ENCODE measurements around the gene NSMF.

DNA sequence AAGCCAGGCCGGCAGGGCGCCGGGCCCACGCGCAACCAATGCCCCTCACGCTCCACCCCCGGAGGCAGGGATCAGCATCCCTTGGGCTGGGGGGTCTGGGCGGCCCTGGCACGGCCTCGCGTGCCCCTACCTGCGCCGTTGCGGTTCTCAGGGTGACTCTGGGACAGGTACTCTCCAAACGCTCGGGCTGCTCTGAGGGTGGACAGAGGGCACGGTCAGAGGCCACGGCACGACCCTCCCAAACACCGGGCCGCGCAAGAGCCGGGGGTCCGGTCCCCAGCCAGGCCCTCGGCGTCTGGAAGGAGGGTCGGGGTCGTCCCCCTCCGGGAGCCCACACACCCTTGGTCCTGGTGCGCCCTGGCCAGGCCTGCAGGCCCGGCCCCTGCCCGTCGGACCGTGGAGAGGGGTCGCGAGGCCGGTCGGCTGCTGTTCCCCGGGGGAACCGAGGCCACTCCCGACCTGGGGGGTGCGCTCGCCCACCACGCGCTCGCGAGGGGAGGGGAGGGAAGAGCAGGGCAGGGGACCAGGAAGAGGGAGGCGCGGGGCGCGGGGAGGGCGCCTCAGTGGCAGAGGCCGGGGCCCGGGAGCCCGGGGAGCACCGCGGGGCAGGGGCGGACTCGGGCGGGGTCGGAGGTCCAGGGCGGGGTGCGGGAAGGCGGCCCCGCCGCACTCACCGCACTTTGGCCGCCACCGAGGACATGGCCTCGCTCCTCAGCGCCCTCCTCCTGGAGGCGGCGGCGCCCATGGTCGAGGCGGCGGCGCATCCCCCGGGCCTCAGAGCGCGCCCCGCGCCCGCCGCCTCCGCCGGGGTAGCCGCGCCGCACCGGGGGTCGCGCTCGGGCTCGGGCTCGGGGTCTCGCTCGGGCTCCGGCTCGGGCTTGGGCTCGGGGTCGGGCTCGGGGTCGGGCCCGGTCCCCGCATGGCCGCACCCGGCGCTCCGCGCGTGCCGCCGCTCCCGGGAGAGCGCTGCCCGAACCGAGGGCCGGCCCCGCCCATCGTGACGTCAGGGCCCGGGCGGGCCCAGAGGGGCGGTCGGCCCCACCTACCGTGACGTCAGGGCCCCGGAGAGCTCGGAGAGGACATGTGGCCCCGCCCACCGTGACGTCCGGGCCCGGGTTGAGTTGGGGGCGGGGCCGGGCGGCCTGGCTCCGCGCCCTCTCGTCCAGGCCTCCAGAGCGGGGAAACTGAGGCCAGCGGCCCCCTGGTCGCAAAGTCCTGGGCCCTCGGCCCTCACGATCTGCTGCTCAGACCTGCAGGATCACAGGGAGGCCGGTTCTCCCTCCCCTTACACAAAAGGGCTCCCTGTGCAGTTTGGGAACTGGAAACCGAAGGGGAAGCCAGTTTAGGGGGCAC lies at the start of gene NSMF:
NSMF (minus strand) TSS at position 977 of the 1,353 bp plus-strand sequence.
- PRO-cap = bidirectional peak, plus-strand start at position 1,101 of the sequence, minus-strand start at position 973 of the sequence

- PRO-cap = no peak
These were observed 2.8 kb upstream of the NSMF start for GRCh38 chr9:137461587-137462604.

GRCh38 chr9:137497837-137498435 lies 38.8 kb upstream of the NSMF start:
- PRO-cap = no peak

DNA sequence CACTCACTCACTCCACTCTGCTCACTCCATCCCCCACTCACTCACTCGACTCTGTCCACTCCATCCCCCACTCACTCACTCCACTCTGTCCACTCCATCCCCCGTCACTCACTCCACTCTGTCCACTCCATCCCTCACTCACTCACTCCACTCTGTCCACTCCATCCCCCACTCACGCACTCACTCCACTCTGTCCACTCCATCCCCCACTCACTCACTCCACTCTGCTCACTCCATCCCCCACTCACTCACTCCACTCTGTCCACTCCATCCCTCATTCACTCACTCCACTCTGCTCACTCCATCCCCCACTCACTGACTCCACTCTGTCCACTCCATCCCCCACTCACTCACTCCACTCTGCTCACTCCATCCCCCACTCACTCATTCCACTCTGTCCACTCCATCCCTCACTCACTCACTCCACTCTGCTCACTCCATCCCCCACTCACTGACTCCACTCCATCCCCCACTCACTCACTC lies 32.2 kb downstream of the PNPLA7 start:
- PRO-cap = no peak

DNA sequence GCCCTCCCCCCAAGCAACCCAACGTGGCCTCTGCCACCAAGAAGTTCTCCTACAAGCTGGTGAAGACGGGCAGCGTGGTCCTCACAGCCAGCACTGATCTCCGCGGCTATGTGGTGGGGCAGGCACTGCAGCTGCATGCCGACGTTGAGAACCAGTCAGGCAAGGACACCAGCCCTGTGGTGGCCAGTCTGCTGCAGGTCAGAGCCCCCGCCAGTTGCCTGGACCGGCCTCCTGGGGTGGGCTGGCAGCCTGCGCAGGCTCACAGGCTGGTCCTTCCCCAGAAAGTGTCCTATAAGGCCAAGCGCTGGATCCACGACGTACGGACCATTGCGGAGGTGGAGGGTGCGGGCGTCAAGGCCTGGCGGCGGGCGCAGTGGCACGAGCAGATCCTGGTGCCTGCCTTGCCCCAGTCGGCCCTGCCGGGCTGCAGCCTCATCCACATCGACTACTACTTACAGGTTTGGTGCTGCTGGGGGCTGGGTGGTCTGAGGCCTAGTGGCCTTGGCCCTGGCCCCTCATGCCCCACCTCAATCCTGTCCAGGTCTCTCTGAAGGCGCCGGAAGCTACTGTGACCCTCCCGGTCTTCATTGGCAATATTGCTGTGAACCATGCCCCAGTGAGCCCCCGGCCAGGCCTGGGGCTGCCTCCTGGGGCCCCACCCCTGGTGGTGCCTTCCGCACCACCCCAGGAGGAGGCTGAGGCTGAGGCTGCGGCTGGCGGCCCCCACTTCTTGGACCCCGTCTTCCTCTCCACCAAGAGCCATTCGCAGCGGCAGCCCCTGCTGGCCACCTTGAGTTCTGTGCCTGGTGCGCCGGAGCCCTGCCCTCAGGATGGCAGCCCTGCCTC lies 4.6 kb upstream of the EHMT1 start:
- PRO-cap = no peak

DNA sequence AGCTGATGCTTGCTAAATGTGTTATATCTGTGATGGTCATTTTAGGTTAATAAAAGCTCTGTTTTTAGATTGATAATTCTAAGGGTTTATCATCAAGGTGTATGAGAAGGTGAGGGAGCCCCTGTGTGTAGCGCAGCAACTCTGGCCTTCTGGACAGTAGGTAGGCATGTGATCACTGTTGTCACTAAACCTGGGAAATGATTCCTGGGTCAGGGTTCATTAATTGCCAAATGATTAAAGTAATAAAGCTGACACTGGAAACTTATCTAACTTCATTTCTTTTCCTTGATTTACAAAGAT lies 2.2 kb downstream of the EHMT1 start:
- PRO-cap = no peak

- PRO-cap = no peak
These were observed 120.4 kb upstream of the CACNA1B start for GRCh38 chr9:137757117-137757554.

GRCh38 chr9:137757647-137758163 lies 119.9 kb upstream of the CACNA1B start:
- PRO-cap = no peak

DNA sequence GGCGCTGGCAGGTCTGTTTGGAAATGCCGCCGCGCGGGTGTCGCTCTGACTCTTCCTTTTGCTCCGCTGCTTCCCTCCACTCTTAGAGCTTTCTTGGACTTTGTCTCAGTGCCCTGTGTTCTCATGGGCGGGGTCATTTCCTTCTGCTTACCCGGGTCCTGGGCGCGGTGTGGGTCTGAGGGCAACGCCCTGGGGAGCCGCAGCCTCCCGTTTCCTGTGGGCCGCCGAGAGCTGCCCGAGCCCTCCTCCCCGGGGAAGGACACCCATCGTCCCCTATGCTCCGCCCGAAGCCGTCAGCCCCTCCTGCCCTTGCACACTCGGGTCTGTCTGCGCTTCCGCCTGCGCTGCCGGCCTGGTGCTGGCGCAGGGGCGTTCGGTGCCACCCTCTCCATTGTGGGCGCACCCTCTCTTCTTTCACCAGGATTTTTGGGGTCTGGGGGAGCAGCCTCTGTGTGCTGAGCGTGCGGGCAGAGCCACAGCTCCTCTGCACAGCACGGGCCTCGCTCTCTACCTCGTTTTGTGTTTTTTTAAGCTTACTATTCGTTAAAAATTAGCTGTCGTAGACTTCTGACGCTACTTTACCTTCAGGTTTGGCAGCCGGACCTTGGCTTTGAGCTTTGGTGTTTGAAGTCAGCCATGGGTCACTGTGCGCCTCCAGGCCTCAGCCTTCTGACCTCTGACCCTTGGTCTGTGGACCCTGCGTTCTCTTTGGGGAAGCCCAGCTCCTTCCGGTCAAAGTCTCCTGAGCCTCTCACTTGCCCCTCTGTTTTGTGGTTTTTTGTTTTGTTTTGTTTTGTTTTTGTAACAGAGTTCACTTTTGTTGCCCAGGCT lies 88.4 kb upstream of the CACNA1B start:
- PRO-cap = no peak

Data from Metastatic Lung Carcinoma in the Adrenal Gland (tissue), 1 donor.